GM23248 (cell line): ENCODE measurements around the genes HUS1B, EXOC2 and GMDS.

GRCh38 chr6:401214-402127, 9.9 kb downstream of the IRF4 start:
- RAMPAGE, long total RNA: no peak

GRCh38 chr6:410226-411163, 18.9 kb downstream of the IRF4 start:
- RAMPAGE, long total RNA: no peak

DNA sequence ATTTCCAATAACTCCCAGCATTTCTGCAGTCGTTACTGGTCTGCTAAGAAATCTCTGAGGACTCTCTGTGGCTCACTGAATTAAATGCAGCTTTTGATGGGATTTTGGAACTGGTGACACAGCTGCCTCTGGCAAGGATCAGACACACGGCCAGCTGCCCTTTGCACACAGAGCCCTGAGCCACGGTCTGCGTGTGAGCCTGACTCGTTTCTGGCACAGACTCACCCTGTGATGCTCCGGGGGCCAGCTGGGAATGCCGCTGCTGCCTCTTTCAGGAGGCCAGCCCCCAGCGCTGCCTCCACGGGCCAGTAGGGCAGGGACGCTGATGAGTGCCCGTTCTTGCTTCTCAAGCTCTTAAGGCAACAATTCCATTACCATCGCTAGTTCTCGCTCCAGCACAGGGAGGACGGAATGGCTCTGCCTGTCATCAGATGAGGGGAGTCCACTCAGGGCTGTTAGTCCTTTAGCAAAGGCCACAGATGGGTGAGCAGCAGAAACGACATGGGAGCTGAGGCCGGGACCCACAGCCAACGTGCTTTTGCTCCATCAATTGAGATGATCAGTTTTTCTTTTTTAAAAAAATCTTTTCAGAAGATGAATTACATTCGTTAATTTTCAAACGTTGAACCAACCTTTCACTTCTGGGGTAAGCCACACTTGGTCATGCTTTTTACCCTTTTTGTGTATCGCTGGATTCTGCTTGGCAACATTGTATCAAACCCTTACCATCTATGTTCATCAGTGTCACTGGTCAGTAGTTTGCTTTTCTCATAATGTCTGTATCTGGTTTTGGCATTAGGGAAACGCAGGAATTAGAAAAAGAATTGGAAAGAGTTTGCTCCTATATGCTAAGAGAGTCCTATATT, 61.8 kb downstream of the IRF4 start:
- RAMPAGE, long total RNA: no peak

DNA sequence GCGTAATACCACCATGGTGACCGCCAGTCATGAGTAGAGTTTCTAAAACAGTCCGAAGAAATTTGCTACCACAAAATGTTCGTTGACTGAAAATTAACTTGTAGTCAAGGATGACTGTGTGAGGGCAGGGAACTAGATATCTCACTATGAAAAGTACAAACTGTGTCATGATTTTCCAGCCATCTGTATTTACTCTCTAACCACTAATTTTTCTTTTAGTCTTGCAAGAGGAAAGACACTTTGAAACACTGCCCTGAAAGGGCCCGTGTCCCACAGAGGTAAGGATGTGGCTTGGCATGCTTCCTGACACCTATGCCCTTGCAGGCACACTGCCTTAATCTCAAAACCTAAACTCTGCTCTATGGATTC, 99.7 kb downstream of the IRF4 start:
- RAMPAGE, long total RNA: no peak

GRCh38 chr6:656822-657326, at the start of gene HUS1B:
Gene HUS1B, minus strand, starts transcription at chr6:657100.
- RAMPAGE, long total RNA: no peak

DNA sequence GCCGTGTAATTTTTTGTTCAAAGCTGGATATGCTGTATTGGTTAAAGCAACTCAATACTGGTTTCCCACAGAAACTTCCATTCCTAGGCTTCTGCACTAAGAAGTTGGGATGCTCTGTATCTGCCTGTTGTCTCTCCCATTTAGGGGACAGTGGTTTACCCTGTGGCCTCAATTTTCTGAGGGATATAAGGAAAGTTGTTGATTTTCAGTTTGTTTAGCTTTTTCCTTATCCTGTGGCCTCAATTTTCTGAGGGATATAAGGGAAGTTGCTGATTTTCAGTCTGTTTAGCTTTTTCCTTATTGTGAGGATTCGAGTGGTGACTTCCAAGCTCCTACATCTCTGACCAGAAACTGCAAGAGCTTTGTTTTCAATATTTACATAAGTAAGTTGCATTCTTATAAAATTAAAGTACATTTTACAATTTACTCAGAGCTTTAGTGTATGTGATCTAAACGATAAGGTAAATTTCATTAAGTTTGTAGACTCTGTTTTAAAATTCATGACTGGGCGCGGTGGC, 15.6 kb upstream of the HUS1B start:
- RAMPAGE, long total RNA: no peak

GRCh38 chr6:692161-692894, 611 bp downstream of the EXOC2 start:
- RAMPAGE, long total RNA: no peak

- RAMPAGE, long total RNA: no peak
Observed at GRCh38 chr6:692895-693687, at the start of gene EXOC2. Gene EXOC2, minus strand, starts transcription at chr6:693139.

DNA sequence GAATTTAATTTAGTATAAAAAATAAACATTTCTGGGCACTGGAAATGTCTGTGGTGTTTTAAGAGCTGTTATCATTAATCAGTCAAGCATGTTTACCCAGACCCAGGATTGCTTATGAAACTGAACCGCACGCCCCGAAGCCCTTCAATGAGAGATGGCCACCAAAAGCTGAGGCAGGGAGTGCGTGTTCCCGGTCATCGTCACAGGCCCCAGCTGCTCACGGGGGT, 23.2 kb upstream of the EXOC2 start:
- RAMPAGE, long total RNA: no peak

DNA sequence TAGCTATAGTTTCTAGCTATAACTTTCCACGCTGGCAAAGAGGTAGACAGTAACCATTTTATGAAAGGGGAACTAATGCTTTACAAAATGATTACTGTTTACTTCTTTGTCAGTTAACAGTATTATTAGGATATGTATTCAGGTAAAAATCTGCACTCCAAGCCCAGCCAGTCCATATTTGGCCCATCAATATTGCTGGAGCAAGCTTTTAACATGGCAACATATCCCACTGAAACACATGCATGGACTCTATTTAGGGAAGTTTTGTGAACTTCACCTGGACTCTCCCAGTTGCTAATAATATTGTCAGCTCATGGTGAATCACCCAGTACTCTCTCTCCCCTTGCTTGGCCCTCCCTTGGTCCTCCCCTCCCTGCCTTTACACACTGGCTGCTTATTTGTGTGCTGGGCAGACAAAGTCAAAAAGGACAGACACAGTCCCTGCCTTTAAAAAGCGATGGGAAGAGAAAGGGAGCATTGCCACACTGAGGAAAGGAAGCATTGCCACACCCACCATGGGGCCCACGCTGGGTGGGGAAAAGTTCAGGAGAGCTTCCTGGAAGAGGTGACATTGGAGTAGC, 143.3 kb upstream of the EXOC2 start:
- RAMPAGE, long total RNA: no peak

DNA sequence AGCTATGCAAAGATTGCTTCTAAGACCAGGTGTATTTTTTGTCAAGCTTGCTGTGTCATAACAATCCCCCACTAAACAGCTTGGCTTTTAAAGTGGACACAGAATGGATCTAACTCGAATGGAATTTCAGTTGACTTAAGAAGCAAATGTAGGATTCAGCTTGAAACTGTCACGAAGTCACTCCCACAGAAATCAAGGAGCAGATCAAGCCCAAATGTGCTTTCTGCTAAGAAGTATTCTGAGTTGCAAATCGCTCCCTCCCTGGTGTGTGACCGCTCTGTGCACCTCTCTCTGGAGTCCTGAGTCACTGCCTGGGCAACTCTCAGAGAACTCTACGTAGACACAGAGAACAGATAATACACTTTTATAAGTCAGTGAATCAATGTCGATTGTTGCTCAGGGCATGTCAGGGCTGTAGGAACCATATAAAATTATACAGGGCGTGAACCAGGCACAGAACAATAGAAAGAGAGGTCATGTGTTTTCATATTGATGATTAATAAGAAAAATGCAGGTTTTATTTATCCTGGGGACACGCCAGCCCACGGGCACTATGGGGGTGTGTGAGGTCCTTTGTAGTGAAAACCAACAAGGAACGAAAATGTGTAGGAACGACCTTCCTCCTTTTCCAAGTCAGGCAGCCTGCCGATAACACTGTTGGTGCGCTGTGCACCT, 248.2 kb upstream of the FOXQ1 start:
- RAMPAGE, long total RNA: no peak

DNA sequence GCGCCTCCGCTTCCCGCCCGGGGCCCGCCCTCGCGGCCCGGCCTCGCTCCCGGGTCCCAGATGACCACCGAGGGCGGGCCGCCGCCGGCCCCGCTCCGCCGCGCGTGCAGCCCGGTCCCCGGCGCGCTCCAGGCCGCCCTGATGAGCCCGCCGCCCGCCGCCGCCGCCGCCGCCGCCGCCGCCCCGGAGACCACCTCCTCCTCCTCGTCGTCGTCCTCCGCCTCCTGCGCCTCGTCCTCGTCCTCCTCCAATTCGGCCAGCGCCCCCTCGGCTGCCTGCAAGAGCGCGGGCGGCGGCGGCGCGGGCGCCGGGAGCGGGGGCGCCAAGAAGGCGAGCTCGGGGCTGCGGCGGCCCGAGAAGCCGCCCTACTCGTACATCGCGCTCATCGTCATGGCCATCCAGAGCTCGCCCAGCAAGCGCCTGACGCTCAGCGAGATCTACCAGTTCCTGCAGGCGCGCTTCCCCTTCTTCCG, 548 bp downstream of the FOXF2 start:
- RAMPAGE, long total RNA: no peak

DNA sequence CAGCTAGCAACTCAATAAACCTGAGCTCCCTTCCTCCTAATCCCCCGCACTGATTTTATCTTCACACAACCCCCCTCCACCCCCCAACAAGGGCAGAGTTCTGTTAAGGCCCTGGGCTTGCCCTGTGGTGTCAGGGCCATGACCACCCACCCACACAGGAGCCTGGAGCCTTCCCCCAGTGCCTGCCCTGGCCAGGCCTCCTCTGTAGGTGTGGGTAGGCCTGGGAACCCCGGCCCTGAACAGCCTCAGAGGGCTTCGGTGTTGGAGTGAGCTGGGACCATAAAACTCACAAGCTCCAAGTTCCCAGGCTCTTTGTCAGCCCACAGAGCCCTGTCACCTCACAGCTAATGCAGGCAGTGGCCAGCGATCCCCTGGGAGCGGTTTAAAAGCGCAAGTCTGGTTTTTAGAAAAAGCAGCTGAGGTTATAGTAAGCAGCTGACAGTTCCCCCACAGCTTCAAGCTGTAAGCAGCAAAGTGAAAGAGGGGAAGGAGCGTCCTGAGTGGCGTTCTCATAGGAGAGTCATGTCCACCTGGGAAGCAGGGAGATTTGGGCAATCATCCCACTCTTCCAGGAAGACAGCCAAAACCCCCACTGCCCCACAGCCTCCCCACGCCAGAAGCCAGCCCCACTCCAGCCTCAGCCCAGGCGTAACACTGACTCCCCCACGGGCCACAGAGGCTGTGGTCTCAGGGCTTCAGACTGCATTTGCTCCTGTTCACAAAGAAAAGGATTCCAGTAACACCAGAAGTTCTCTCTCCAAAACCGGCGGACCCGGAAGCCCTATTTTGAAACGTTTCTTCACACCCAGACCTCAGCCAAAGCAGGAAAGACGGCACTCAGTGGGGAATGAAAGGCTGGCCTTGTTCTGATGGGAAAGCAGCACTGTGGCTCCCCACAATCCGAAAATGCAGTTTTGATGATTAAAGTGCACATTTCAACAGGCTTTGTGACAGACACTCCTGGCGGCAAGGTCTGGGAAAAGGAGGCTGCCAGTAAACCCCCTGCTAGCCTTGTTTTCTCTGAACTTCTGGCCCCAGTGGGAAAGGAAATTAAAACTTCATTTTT, 34.3 kb upstream of the FOXC1 start:
- RAMPAGE, long total RNA: no peak

GRCh38 chr6:1601405-1601857, 8.3 kb upstream of the FOXC1 start:
- RAMPAGE, long total RNA: no peak

GRCh38 chr6:1824048-1824778, 214.5 kb downstream of the FOXC1 start:
- RAMPAGE, long total RNA: no peak

DNA sequence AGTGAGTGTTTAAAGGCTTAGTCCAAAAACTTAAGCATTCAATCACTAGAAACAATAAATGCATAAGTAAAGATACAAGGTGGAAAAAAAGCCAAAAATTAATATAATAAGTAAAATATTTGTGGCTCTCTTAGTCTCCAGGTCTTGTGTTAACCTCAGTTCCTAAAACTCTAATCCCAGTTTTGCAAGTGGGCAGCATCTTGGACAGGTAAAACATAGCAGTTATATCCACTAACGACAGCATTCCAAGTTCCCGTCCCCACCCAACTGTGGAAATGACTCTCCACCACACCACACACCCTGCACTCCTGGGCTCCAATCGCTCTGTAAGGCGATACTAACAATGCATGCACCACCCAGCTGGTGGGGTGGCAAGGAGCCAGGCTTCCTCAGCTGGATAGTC, 223.9 kb downstream of the GMDS start:
- RAMPAGE, long total RNA: no peak

DNA sequence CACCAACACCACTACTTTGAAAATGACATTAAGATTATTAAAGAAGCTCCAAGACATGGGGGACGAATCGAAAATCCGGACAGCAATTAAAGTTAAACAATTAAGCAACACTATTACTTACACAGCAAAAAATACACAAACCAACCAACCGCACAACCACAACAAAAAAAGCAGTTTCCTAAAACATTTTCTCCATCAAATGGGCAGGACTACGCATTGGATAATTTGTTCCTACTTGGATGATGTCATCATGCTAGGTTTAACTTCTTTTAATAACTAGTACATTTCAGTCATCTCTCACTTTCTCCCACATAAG, 134.4 kb downstream of the GMDS start:
- RAMPAGE, long total RNA: no peak

- RAMPAGE, long total RNA: start-site peak on the minus strand at chr6:2245429-2245450, 9 and 5 reads in 2 replicates; start-site peak on the plus strand at chr6:2245758-2245819, 59 and 38 reads in 2 replicates
Observed at GRCh38 chr6:2244761-2245948, at the start of gene GMDS. Gene GMDS, minus strand, starts transcription at chr6:2245605.

DNA sequence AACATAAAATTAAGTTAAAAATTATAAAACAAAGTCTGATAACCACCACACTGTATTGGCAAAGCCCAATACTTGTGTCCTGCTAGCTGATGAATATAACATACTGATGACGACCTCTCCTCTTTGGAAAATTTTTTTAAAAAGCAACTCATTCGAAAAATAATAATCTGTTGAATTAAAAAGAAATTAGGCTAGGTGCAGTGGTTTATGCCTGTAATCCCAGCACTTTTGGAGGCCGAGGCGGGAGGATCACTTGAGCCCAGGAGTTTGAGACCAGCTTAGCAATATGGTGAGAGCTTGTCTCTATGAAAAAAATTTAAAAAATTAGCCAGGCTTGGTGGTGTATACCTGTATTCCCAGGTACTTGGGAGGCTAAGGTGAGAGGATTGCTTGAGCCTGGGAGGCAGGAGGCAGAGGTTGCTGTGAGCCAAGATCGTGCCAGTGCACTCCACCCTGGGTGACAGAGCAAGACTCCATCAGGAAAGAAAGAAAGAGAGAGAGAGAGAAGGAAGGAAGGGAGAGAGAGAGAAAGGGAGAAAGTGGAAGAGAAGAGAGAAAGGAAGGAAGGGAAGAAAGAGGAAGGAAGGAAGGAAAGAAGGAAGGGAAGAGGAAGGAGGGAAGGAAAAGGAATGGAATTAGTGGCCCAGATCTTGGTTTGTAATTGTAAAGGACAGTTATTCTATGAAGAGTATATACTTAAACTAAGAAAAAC, 120.6 kb upstream of the GMDS start:
- RAMPAGE, long total RNA: no peak

DNA sequence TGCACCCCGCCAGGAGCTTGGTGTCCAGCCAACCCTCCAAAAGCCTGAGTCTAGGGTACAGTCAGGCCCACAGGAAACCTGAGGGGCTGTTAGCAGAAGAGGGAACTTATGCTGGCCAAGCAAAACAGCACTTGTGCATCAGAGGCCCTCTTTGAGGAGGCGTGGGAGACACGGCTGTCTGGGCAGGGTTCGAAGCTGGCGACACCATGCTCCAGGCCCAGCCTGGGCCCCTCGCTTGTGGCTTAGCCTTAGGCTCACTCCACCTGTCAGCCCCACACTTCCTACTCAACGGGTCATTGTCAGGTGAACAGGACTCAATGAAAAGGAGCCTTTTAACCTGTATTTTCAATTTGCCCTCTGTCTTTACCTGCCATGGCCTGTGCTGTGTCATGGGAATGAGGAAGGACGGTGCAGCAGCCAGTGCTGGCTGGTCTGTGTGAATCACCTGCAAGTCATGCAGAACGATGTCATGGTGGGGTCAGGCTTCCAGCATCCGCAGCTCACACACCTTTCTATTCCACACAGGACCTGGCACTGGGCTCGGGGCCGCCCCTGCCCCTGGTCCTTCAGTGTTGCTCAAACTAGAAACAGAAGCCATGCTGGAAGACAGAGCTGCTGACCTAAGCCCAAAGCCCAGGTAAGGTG, 188.6 kb upstream of the GMDS start:
- RAMPAGE, long total RNA: no peak